ENCODE measurements around the genes DENND2C and TSPAN2.

DNA sequence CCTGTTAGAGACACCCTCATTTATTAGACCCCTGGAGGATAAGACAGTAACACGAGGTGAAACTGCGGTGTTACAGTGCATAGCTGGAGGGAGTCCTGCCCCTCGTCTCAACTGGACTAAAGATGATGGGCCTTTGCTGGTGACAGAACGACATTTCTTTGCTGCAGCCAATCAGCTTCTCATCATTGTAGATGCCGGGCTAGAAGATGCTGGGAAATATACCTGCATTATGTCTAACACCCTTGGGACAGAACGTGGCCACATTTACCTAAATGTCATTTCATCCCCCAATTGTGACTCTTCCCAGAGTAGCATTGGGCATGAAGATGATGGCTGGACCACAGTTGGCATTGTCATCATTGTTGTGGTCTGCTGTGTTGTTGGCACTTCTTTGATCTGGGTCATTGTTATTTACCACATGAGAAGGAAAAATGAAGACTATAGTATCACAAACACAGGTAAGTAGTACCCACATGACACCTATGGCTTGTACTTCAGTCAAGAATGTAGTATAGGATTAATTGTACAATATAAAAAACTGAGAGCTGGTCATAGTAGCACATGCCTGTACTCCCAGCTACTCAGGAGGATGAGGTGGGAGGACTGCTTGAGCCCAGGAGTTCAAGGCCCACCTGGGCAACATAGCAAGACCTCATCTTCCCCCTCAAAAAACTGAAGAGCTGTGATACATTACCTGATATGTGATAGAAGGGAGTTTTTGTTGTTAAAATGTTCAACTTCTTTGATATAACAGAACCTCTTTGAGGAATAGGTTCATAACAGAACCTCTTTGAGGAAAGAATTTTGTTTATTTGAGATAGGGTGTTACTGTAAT, 41.6 kb downstream of the LRIG2 start:
- PRO-cap, 7 experiments, result no peak in any of the 7 experiments

DNA sequence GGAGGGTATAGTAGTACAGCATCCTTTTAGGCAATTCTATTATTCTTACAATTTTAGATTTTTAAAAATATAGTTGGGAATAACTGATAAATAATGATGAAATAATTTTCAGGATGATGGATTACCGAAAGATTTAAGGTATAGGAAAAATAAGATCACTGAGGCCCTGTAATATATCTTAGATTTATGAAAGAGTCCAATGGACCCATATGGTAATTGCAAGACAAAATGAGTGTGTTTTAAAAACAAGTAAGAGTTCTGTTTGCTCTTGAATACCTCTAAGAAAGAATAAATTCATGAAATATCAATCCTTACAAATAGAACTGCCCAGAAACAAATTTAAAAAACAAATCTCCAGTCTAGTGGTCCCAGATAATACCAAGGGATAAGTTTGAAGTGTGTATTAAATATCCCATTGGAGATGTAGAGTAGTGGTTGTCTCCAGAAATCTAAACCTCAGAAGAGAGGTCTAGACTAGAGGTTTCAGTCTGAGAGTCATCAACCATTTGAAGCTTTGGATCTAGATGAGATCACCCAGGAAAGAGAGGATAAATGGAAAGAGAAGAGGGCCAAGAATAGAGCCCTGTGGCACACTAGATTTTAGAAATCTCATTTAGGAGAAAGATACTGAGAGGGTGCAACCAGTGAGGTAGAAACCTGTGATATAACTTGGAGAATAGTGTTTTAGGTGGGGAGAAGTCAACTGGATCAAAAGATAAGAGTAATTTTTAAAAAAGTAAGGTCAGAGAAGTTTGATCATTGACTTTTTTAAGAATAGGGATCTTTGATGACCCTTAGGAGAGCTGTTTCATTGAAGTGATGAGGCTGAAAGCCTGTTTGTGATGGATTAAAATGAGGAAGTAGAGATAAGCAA, 72.7 kb downstream of the MAGI3 start:
- PRO-cap, 7 experiments, result no peak in any of the 7 experiments

DNA sequence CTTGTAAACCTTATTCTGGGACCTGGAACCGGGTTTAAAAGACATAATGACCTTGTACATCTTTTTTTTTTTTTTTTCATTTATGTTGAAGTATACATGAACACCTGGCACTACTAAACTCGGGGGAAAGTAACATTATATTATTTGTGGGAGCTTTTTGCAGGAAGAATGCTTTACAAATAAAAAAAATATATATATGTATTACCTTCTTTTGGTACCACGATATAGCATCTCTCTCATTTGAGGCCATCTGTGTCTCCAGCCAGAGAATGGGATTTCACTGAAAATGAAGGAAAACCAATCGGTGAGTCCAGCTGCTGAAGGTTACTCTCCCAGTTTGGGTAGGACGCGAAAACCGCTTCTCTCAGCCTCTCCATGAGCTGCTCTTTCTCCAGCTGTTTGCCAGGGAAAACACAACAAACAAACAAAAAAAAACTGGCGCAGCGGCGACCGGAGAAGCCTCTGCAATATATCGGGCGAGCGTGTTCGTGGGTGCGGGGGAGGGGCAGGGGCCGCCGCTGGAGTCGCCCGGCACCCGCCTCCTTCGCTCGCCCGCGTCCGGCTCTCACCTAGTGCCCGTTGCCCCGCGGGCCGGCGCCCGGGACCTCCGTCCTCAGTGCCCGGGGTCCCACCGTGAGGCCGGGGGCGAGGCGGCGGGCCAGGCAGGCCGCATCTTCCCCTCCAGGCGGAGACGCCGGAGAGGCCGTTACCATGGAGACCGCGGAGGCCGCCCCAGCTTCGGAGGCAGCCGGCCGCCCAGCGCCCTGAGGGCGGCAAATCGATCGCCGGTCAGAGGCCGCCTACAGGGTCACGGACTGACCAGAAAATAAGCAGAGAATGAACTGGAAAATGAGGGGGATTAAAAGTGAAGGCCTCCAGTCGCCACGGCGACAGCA, 584 bp downstream of the PHTF1 start:
- PRO-cap, 7 experiments, result no peak in any of the 7 experiments

DNA sequence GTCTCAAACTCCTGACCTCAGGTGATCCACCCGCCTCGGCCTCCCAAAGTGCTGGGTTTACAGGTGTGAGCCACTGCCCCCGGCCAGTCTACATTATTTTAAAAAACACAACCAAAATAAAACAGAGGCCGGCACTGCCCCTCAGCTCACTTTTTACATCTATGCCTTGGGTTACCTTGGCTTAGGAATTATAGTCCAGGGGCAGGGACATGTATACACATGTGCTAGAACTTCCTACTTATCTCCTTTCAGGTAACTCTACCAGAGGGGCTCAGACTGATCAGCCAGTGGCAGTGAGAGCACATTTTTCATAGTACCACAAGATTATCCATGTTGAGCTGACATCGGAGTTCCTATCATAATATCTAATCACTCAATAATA, 17.8 kb downstream of the BCL2L15 start:
- PRO-cap, 7 experiments, result no peak in any of the 7 experiments

GRCh38 chr1:113971803-113972705, 7.2 kb upstream of the OLFML3 start:
- PRO-cap, 7 experiments, result no peak in any of the 7 experiments

DNA sequence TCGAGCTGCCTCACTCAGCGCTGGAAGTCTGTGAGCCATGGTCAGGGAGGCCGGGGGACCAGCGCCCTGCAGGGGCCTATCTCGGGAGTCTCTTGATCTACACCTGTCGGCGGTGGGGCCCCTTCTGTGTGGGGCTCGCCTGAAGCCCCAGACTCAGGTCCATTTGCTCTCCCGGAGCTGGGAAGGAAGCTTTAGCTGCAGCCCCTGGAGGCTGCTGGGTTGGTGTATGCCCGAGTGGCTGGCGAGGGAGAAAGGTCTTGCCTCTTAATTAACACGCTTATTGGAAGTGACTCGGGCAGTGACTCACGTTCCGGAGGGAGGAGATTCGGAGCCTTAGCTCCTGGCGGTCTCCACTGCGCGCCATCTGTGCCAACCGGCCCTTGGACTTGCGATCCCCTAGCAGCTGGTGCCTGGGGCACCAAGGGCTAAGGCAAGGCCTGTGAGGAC, 1.1 kb upstream of the SYT6 start:
- PRO-cap, 7 experiments, result no peak in any of the 7 experiments

GRCh38 chr1:114339307-114339899, 171.6 kb downstream of the TRIM33 start:
- PRO-cap, 7 experiments, result peak in 5 of 7 experiments; most common plus-strand start chr1:114339669 (in 5); most common minus-strand start chr1:114339464 (in 1)

DNA sequence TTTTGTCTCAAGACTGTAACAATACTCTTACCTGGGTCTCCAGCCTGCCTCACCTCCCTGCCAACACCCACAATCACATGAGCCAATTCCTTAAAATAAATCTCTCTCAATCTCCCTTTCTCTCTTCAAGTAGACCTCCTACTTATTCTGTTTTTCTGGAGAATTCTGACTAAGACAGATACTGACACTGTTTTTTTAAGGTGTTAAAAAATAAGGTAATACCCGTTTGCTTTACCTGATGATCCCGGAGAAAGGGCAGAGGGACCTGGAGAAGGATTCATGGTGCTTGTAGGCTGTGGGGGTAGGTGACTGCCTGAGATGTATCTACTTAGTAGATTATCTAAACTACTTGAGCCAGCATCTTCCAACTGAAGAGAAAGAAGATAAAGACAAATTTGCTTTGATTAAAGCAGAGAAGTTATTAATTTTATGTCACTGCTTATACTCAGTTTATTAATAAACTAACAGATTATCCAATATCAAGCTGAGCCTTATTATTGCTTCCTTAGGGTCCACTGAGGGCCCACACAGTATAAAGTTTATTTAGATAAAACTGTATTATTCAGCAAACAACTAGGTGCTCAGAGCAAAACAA, 101.0 kb downstream of the TRIM33 start:
- PRO-cap, 7 experiments, result no peak in any of the 7 experiments

DNA sequence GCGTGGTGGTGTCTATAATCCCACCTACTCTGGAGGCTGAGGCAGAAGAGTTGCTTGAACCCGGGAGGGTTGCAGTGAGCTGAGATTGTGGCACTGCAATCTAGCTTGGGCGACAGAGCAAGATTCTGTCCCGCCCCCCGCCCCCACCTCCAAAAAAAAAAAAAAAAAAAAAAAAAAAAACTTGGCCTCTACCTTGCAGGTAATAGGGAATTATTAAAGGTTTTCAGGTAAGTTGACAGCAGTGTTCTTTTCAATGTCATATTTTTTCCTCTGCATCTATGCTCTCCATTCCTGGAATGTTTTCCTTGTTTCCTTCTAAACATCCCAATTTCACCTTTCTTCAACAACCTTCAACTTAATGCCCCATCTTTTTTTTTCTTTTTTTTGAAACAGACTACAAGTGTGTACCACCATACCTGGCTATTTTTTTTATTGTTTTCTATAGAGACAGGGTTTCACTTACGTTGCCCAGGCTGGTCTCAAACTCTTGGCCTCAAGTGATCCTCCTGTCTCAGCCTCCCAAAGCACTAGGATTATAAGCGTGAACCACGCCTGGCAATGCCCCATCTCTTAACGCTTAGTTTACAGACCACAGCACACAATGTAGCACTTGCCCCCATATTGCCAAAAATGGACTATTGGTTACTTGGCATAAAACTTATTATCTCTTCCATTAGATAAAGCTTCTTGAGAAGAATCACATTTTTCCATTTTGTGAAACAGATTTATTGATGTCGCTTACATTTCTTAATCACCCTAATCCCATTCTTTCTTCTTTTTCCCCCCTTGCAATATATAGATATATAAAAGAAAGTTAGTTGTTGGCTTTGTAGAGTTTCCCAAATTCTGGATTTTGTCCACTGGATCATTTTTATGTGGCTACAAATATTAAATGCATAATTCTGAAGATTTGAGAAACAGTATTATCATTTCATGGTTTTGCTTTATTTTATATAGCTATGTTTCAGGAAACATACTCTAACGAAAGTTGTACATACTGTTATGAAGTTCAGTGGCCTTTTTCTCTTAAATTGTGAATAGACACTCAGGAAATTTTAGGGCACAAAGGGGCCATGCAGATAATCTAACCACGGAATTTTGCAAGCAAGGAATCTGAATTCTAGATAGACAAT, 8.1 kb downstream of the BCAS2 start:
- PRO-cap, 7 experiments, result peak in 1 of 7 experiments; most common minus-strand start position 575 of the sequence (in 1)

DNA sequence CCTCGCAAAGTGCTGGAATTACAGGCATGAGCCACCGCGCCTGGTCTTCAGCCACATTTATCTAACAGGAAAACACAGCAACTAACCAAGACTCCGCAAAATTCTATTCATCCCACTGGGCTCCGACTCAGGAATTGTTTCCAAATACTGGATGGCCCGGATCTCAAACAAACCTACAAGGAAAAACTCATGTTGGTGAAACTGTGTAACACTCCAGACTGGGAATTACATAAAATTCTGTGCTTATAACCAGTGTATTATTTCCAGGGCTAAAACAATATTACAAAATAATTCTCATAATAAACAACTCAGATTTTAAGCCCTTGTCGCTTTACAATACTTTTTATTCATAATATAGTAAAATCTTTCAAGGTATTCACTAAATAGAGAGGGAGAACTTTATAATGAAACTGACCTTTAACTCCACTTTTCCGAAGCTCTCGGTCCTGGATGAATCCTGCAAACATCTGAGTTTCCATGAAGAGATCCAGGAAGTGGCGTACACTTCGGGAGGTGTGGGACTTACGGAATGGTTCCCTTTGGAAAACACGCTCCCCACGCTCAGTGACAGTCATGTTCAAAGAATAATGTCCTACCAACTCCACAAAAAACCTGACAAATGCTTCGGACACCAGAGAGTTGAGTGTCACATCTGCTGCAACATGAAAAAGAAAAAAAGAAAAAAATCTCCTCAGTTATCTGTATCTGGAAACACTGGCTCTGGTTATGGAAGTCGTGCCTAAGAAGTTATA, 6.1 kb upstream of the BCAS2 start:
- PRO-cap, 7 experiments, result no peak in any of the 7 experiments

- PRO-cap, 7 experiments, result peak in 7 of 7 experiments; most common plus-strand start chr1:114670236 (in 4); most common minus-strand start chr1:114670069 (in 3)
Observed at GRCh38 chr1:114669559-114670346, at the start of gene DENND2C. TSS of gene DENND2C (minus strand) at chr1:114670049.

DNA sequence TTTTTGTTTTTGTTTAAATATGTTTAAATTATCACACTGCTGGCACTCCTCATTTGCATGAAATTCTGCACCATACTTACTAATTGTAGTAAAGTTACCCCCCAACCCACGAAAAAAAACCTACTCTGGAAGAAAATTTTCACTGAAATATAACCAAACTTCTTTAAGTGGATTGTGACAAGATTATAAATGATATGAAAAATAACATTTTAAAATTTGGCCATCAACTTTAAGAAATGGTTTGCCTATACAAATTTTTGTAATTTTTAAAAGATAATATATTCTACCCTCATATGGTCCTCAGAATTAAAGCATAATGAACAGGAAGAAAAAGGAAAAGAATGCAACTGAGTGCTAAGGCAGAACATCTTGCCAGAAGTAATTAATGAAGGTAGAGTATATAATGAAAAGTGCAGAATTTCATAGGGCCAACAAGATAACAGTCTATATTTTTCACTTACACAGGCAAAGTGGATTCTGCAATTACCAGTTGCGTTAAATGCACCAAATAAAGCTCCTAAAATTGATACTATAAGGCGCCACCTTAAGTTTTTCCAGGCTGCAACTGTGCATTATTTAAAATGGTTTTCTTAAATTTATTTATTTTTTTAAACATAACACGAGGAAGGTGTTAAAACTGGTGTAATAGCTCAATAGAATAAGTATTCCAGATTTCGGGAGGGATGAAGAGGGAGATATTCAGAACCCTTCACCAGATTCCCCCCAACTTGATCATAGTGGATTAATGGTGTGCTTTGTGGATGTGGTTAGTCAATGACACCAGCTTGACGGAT, 1.0 kb upstream of the NRAS start:
- PRO-cap, 7 experiments, result peak in 2 of 7 experiments; most common minus-strand start position 730 of the sequence (in 1)

GRCh38 chr1:114730146-114730702, 13.7 kb upstream of the NRAS start:
- PRO-cap, 7 experiments, result no peak in any of the 7 experiments

DNA sequence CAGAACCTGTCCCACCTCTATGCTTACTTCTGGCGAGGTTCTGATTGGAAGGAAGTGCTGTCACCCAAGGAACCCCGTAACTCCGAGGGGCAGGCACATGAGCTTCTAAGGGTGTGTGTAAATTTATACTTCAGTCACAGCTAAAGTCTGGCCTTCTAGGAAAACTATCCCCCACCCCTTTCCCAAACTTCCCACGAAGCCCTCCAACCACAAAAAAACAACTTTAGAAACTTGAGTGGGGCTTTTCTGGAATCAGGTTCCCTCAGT, 3.9 kb downstream of the TSPAN2 start:
- PRO-cap, 7 experiments, result no peak in any of the 7 experiments

GRCh38 chr1:115087987-115088870, 1.1 kb downstream of the TSPAN2 start:
- PRO-cap, 7 experiments, result no peak in any of the 7 experiments

DNA sequence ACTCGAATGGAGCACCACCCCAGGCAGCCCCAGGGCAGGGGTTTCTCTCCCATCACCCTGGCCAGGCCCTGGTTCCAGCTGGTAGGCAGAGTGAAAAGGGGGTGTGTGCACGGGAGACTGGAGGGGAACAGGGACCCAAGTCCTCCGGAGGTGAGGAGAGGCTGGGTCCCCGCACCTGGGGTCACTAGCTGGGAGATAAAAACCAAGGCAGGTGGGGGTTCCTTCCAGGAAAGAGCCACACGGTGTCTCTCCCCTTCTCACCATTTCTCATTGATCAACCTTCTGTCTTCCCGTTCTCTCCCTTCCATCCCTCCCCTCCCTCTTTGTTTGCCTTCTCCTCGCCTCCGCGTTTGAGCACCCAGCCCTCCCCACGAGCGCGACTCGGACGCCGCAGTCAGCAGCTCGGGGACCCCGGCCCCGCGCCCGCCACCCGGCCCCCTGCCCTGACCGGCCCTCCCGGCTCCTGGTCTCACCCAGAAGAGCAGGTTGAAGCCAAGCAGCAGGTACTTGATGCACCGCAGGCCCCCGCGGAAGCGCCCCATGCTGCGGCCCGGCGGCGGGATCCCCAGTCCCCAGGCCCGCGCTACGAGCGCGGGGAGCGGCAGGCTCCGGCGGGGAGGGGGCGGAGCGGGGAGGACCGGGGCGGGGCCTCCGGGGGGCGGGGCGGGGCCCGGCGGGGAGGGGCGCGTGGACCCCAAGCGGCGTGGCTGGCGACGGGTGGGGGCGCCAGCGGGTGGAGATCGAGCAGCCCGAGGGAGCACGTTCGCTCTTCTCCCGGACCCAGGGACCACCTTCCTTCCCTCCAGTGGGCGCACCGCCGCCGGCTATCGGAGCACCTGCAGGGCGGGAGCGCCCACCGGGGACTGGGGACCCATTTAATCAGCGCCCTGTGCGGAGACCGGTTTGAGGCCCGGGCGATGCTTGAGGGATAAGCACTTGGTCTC, at the start of gene TSPAN2:
Gene TSPAN2 (minus strand): TSS at position 613 of the 944 bp plus-strand sequence.
- PRO-cap, 7 experiments, result peak in 7 of 7 experiments; most common plus-strand start position 732 of the sequence (in 7); most common minus-strand start position 600 of the sequence (in 7)

GRCh38 chr1:115282719-115283494, 55.1 kb downstream of the NGF start:
- PRO-cap, 7 experiments, result no peak in any of the 7 experiments

DNA sequence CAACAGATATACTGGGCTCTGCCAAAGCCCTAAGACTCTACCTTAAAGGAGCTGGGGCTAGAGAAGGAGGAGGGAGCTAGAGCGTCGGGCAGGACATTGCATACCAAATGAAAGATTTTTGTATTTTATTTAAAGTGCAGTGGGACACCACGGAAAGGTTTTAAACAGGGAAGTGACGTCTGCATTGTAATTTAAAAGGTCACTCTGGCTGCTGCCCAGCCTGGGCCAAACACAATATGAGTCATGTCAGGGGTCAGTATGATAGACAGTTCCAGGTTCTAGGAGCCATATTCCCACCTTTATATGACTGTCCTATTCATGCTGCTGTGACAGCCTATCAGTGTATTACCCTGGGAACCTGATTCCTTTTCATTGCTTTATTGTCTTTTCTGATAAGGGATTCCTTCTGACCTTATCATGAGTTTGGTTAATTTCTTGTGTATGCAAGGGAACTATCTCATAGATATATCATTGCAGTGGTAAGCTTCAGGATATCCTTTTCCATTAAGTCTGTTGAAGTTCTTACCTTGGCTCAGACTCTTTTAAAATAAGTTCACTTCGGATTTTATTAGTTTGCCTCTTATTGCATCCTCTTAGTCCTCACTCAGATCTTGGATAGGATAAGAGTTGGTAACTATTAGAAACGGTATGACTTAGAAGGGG, 5.3 kb downstream of the VANGL1 start:
- PRO-cap, 7 experiments, result no peak in any of the 7 experiments

- PRO-cap, 7 experiments, result no peak in any of the 7 experiments
Observed at GRCh38 chr1:116123509-116124780, 12.7 kb downstream of the MAB21L3 start.

GRCh38 chr1:116164132-116164436, 52.9 kb downstream of the MAB21L3 start:
- PRO-cap, 7 experiments, result no peak in any of the 7 experiments

All from T-cell (primary cell).